Pulmonary artery (tissue), 1 donor: ENCODE measurements around a stretch of chr1.

GRCh38 chr1:207885214-207885647, 25.7 kb downstream of the CD34 start:
- PRO-cap: no peak

DNA sequence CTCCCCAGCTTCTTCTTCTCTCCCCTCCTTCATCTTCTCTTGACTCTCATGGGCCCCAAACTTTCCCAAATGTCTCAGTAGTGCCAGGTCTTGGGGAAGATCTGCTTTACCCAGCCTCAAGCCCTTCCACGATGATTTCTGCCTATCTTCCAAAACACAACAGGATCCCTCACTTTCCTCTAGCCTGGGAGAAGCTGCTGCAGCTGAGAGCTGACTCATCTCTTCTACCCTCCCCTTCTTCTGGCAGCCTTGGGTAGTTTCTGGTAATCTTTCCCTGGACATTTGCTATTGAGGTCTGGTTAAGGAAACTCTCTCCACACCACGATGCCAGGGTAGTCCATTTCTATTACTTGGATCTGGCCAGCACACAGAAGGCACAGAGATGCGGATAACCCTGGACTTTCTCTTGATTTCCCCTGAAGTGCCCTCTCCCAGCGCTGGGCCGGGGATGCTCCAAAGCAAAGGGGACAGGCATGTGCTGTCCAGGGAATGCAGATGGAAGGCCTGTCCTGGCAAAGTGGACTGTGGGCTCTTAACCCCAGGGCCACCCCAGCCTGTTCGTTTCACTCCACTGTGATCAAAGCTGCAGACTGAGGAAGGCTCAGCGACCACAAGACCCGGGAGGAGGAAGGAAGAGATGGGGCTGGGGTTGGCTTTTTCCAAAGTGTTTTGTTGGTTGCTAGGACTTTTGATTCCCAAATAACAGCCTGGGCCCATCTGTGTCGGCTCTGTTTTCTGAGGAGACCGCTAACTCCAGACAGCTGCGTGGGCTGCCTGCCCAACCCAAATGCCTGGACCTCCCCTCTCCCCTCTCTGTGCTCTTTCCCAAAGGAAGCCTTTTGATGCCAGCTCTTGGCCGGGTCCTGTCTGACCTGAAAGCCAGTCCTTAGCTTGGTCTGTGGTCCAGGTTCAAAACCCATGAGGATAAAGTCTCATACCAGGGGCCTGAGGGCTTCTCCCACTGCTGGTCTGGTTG, 119.3 kb upstream of the CD34 start:
- PRO-cap: no peak

- PRO-cap: no peak
These were observed 141.1 kb upstream of the CD34 start for GRCh38 chr1:208051890-208052595.

- PRO-cap: no peak
These were observed 37.7 kb downstream of the PLXNA2 start for GRCh38 chr1:208206315-208206960.

DNA sequence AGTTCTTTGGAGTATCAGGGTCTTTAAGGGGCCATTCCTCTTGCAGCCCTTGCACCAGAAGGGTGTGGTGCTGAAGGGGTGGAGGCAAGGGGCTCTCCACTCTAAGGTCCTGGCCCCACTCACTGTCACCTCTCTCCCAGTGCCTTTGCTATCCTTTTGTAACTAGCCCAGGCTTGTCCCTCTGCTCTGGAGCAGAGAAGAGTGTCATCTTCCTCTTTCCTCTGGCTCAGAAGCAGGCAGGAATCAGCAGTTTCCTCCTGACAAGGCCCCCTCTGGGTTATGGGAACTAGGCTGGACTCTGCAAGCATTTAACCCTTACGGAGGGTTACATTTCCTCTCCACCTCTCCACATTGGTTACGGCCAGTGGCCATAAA, 30.5 kb downstream of the PLXNA2 start:
- PRO-cap: no peak

- PRO-cap: no peak
These were observed 21.8 kb downstream of the PLXNA2 start for GRCh38 chr1:208222293-208222824.

- PRO-cap: no peak
These were observed 55.4 kb upstream of the CAMK1G start for GRCh38 chr1:209528005-209528632.

DNA sequence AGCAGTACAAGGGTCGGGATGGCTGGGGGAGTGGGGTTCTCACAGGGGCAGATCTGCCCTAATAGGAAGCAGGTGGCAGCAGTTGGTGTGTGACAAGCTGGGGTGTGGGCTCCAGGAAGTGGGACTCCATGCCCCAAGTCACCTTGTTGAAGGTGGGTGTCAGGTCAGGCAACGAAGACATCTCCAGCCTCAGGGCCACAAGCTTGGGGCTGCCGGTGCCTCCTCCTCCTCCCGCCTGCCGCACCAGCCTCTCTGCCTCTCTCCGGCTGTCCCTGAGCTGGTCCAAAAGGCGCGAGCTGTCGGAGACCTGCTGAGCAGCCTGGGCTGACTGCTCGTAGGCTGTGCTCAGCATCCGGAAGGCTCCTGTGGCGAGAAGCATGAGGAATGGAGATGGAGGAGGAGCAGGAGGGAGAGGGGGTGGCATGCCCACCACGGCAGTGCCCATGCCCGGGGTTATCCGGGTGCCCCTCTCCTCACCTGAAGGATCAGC, 28.8 kb downstream of the LAMB3 start:
- PRO-cap: no peak

- PRO-cap: no peak
These were observed 10.4 kb downstream of the LAMB3 start for GRCh38 chr1:209641742-209642292.

GRCh38 chr1:209706690-209707118, 2.1 kb downstream of the HSD11B1 start:
- PRO-cap: no peak

DNA sequence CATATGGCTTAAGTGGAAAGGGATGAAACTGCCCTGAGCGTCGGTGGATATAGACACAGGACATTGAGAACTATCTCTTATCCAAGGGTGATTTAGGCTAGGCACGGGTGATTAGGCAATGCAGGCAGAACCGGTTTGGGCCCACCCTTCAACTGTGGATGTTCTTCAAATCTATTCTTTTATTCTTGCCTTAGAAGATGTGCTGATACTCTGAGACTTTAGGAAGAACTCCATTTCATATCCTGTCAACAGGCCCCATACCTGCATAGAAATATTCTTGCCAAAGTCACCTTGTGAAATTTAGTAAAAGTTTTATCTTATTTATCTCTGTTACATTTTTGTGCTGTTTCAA, 17.3 kb downstream of the HSD11B1 start:
- PRO-cap: no peak

GRCh38 chr1:209741053-209741638, 14.7 kb upstream of the TRAF3IP3 start:
- PRO-cap: no peak

- PRO-cap: no peak
These were observed 694 bp downstream of the IRF6 start for GRCh38 chr1:209805009-209805887.

- PRO-cap: no peak
These were observed 42.2 kb upstream of the SYT14 start for GRCh38 chr1:209895994-209896133.

DNA sequence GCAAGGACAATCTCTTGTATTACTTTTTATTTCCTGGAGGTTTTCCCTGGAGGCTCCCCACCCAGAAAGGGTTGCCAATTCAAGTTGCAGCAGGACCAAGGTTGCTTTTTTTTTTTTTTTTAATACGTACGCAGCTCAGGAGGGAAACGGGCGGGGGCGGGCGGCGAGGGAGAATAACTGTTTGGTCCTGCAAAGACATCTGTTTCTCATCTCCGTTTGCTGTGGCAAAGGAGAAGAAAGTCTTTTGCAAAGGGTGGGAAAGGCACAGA, 602 bp upstream of the SERTAD4 start:
- PRO-cap: no peak

- PRO-cap: no peak
These were observed 81.0 kb downstream of the HHAT start for GRCh38 chr1:210409754-210410102.

DNA sequence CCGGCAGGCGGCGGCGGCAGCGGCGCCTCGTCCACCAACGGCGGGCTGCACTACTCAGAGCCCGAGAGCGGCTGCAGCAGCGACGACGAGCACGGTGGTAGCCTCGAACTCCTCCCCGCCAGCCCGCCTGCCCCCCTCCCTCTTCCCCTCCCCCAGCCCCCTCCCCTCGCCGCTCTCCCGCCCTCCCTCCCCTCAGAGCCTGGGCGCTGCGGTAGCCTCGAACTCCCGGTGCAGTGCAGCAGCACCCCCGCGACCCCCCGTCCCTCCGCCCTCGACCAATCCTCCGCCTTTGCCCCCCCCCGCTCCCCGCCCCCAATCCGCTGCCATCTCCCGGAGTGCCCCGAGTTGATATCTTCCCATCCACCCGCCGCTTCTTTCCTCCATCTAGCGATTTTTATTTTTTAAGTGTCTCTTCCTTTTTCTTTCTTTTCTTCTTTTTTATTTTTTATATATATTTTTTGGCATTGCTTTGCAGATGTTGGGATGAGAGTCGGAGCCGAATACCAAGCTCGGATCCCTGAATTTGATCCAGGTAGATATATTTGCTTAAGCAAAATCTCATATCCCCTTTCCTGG, 555 bp downstream of the RCOR3 start:
- PRO-cap: no peak

DNA sequence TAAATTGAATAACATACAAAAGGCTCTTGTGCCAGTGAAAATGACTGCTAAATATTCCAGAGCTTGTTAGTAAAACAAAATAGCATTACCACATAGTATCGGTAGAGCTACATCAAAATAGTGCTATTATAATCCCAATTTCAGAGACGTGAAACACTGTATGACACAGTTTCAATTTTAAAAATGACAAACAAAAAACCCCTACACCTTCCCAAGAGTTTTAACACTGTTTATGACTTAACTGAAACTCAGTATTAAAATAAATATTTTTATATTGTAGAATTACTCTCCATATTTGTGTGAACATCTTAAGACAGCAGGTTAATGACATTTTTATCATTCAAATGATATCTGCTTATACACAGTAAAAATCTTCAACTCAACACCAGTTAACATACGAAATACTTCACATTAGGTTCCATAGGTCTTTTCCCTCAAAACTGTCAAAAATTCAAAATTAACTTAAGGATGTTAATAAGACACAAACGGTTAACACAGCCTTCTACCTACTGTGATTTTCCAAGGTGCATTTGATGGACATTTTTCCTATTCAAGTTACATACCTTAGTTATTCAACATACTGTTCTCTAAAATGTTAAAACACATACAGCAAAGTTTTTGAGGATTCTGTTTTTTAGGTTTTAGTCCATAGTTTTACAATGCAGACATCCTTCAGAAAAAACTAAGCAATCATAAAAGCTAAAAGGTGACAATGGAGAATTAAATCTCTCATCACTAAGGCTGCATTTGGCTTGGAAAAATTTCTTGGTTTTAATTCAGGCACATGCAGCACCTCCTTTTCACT, 6.7 kb downstream of the SLC30A1 start:
- PRO-cap: no peak

DNA sequence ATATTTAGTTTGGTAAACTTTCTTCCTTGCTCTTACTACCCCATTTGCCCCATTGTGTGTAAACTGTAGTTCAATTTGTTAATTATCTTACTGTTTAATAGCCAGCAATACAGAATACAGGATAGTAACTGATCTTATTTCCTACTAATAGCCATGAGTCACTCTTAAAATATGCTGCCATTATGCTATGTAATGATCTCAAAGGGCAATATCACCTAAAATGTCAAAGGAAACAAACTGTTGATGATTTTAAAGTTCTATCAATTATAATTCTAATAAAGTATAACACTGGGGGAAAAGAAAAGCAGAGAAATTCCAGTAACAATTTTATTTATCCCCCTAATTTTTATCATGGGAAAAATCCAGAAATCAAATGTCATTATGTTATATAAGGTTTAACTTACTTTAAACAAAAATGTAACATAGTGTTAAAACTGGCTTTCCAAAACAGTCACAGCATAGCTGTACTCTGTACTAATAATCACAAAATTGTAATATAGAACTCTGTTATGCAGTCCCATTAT, 4.2 kb downstream of the SLC30A1 start:
- PRO-cap: no peak

DNA sequence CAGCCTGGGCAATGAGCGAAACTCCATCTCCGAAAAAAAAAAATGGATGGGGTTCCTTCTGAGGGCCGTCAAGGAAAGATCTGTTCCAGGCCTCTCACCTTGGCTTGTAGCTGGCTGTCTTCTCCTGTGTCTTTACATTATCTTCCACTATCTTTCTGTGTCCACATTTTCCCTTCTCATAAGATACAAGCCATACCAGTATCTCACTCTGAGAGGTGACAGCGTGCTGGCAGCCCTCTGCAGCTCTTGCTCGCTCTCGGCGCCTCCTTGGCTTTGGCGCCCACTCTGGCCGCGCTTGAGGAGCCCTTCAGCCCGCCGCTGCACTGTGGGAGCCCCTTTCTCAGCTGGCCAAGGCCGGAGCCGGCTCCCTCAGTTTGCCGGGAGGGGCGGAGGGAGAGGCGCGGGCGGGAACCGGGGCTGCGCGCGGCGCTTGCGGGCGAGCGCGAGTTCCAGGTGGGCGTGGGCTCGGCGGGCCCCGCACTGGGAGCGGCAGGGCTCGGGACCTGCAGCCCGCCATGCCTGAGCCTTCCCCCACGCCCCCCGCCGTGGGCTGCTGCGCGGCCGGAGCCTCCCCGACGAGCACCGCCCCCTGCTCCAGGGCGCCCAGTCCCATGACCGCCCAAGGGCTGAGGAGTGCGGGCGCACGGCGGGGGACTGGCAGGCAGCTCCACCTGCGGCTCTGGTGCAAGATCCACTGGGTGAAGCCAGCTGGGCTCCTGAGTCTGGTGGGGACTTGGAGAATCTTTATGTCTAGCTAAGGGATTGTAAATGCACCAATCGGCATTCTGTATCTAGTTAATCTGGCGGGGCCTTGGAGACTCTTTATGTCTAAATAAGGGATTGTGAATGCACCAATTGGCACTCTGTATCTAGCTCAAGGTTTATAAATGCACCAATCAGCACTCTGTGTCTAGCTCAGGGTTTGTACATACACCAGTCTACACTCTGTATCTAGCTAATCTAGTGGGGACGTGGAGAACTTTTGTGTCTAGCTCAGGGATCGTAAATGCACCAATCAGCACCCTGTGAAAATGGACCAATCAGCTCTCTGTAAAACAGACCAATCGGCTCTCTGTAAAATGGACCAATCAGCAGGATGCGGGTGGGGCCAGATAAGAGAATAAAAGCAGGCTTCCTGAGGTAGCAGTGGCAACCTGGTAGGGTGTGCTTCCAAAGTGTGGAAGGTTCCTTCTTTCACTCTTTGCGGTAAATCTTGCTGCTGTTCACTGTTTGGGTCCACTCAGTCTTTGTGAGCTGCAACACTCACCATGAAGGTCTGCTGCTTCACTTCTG, 59.0 kb upstream of the LPGAT1 start:
- PRO-cap: no peak